Frontal cortex (tissue), 2 donors: Measurements from ENCODE around the gene PLEKHH2.

DNA sequence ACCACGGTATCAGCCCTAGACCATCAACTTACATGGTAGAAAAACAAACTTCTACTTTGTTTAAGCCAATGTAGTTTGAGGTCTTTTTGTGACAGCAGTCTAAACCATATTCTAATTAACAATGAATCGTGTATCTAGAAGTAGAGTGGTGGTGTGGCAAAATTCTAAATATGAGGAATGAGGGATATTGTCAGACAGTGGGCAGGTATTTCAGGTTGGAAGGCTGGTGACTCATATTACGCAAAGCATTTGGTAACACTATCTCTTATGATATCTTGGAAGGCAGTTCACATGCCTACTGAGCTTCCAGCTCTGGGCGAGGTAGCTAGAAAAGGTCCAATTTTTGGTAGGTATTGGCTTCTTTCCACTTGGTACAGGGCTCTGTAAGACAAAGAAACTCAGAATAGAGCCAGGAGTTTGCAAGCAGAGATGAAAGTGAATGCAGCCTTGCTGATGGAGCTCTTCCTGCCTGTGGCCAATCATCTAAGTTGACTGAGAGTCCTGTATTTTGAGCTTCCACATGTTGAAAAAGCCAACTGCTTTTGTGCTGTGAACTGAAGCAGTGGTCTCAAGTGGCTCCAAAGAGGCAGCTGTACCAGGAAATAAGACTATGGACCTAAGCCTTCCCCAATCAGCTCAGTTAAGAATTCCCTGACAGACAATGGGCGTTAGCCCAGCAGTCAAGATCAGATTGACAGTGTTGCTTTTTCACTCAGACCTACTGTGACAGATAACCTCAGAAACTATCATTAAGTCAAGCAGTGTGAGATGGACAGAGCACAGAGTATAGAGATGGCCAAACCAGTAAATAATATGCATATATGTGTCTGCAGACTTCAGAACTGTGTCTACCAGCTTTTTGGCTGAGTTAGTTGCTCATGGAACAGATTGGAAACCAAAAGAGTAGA lies 215.5 kb downstream of the ZFP36L2 start:
- RAMPAGE, long total RNA = no peak

GRCh38 chr2:43013816-43014420 lies 212.5 kb downstream of the ZFP36L2 start:
- RAMPAGE, long total RNA = no peak

DNA sequence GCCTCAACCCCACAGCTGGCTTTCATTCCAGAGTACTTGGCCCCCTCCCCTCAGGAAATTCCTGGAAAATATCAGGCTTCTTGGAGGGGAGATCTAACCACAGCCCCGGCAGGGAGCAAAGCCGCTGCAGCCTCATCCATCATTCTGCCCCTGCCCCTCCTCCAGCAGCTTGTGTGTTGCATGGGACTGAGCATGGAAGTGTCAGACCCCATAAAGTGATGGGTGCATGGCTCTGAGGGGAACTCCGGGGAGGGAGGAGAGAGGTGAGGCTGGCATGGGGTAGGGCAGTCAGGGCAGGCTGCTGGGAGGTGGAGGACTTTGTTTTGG lies 184.4 kb downstream of the ZFP36L2 start:
- RAMPAGE, long total RNA = no peak

DNA sequence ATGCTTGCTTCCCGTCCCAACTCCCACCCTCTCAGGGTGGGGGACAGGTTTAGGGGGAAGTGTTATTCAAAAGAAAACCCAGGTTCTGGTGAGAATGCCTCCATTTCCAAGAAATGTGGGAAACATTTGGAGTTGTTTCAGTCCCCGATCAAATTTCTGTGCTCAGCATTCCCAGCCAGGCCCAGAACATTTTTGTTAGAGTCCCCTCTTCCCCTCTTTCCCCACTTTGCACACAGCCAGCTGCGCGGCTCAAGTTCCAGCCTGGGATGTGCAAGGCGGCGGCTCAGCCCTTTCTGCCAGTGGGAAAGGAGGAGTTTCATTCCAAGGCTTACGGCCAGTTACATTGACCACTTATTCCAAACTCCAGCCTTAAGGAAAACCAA lies 154.8 kb downstream of the ZFP36L2 start:
- RAMPAGE, long total RNA = no peak

DNA sequence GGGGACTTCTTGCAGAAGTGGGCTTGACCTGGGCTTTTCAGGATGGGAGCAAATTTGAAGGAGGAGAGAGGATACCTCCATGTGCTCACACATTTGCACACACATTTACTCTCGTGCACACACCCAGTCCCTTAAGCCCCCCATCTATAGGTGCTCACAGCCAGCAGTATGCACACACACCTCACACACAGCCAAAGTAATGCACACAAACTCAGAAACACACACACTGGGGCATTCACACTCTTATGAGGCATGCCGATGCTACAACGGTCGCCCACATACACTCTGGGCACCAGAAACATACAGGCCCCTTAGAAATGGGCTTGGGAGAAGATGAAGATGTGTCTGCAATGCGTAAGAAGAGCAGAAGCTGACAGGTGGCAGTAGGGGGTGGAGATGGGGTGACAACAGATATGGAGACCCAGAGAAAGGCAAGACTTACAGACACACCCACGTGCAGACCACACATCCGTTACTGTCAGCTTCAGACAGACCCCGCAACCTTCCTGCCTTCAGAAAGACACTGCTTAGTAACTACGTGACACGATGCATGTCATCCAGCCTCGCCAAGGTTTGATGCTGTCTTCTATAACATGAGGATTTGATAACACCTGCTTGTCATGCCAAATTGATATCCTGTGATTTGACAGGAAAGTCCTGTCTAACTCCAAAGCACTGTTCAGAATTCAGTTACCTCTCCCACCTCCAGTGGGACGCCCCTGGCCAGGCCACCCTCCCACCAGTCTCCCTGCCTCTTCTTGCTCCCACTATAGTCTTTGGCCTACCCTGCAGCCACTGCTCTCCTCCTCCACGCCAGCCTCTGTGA lies 89.5 kb downstream of the ZFP36L2 start:
- RAMPAGE, long total RNA = no peak

- RAMPAGE, long total RNA = no peak
Observed at GRCh38 chr2:43186844-43187484, 39.4 kb downstream of the ZFP36L2 start.

GRCh38 chr2:43217457-43218162 lies 8.8 kb downstream of the ZFP36L2 start:
- RAMPAGE, long total RNA = no peak

DNA sequence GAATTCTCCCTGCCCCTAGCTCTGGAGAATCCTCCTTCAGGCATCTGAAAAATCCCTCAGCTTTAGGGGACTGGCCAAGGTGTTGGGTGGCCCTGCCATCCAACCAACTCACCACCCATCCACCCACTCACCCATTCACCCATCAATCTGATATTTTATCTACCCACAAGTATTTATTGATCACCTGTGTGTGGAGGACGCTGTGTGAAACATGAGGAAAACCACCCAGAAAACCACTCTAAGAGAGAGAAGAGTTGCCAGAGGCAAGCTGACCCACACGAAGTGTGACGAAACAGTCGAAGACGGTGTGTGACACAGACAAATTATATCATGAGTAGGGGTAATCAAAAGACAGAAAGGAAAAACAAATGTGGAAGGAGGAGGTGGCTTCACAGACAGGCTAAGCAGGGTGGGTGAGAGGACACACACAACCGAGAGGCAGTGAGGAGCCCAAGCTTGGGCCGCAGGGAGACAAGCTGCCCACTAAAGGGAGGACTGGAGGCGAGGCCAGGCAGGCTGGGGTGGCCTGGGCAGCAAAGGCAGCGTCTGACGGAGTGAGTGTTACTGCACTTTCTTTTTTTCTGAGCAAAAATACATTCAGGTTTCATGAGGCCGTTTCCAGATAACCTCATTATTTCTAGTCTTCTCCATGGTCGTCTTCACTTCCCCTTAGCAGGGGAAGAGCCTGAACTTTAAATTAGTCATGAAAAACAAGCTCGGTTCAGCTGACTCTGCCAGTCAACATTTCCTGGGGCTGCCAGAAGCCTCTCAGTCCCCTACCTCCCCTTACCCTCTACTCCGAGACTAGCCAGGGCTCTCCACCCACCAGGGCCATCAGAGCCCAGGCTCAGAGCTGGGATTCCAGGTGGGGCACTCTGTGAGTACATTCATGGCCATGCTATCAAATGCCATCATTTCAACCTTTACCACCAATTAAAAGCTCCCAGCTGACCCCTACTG lies 13.6 kb upstream of the ZFP36L2 start:
- RAMPAGE, long total RNA = no peak

GRCh38 chr2:43251215-43251716 lies 24.9 kb upstream of the ZFP36L2 start:
- RAMPAGE, long total RNA = no peak

GRCh38 chr2:43408095-43408559 lies 181.7 kb upstream of the ZFP36L2 start:
- RAMPAGE, long total RNA = no peak

GRCh38 chr2:43455023-43456250 lies 140.4 kb downstream of the THADA start:
- RAMPAGE, long total RNA = no peak

GRCh38 chr2:43636937-43637980 lies at the start of gene PLEKHH2:
TSS of gene PLEKHH2 (plus strand) at chr2:43637260.
- RAMPAGE, long total RNA = no peak

- RAMPAGE, long total RNA = no peak
Observed at GRCh38 chr2:43666402-43666601, 9.9 kb downstream of the C1GALT1C1L start.

GRCh38 chr2:43780043-43780497 lies 6.2 kb downstream of the DYNC2LI1 start:
- RAMPAGE, long total RNA = no peak

GRCh38 chr2:43917921-43918913 lies 77.6 kb downstream of the LRPPRC start:
- RAMPAGE, long total RNA = no peak

DNA sequence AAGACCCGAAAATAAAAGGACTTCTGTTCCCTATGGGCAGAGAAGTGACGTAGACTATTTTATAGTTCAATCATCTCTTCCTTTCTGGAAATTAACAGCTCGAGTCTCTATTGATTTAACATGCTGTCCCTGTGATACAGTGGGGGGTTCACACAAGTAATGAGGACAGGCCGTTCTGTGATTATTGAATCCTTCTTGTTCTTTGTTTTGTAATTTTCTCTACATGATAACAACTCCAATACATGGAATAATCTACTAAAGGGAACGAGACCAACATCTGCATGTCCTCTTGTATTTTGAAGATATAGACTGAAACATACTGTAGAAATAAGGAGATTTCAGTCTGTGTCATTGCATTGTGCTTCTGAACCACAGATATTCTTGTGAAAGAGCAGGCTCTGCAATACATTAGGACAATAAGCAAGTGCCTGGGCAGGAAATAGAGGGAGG lies 65.8 kb upstream of the PPM1B start:
- RAMPAGE, long total RNA = no peak

- RAMPAGE, long total RNA = no peak
Observed at GRCh38 chr2:44211268-44211514, 42.5 kb downstream of the PPM1B start.

DNA sequence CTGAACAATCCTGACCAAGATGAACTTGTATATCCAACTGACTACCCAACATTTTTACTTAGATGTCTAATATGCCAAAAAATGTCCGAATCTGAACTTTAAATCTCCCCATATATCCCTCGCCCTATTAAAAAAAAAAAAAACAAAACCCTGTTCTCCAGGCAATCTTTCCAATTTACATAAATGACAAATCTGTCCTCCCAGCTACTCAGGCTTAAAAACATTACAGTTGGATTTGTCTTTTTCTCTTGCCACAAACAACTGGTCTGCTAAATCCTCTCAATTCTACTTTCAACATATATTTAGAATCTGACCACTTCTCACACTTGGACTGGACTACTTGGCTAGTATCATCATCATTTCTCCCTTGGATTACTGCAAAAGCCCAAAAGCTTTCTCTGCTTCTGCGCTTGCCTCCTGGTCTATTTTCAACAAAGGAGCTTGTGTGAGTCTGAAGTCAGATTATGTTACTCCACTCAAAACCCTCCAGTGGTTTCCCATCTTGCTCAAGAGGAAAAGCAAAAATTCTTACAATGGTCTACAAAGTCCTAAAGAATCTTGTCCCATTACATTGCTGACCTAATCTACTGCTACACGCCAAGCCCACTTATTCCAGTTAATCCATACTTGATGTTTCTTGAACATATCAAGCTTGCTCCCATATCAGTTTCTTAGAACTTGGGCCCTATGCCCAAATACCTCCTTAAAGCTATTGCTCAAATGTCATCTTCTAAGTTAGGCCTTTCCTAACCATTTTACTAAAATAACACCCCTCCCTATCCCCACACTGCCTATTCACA lies 9.7 kb downstream of the PREPL start:
- RAMPAGE, long total RNA = no peak

GRCh38 chr2:44354538-44355060 lies 6.7 kb downstream of the PREPL start:
- RAMPAGE, long total RNA = no peak

DNA sequence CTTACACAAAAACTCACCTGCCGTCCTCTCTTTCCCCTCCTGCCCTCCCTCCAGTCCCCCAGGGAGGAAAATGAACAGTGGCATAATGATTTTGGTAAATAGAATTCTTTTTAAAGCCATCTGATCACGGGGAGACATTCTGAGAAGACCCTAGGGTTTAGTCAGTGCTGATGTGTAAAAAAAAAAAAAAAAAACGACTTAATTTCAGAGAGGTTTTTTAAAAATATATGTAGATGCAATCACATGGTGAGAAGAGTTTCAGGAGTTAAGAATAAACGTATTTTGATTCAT lies 135.1 kb upstream of the SIX3 start:
- RAMPAGE, long total RNA = no peak